Measurements from ENCODE around the genes NUCB1 and FTL.

GRCh38 chr19:48899659-48900514 is at the start of gene NUCB1:
Gene NUCB1, plus strand, starts transcription at chr19:48900312.
- PRO-cap, 5 experiments, result peak in 5 of 5 experiments; most common plus-strand start chr19:48900364 (in 3); most common minus-strand start chr19:48900064 (in 3)
- RAMPAGE, long total RNA, 2 experiments, result start-site peak on the plus strand in 2 of 2 experiments, at chr19:48900300-48900361 at its widest, 2,403 to 4,097 reads per replicate
- RRBS, result under 1% methylated on average over 4 of the region's 35 CpGs

GRCh38 chr19:48905548-48906262 is 5.6 kb downstream of the NUCB1 start:
- PRO-cap, 5 experiments, result no peak in any of the 5 experiments
- RAMPAGE, long total RNA, 2 experiments, result no peak in any of the 2 experiments
- RRBS, result no CpG with 5 or more reads among the region's 18 CpGs

GRCh38 chr19:48907658-48908132 is 7.6 kb downstream of the NUCB1 start:
- PRO-cap, 5 experiments, result peak in 5 of 5 experiments; most common plus-strand start chr19:48907930 (in 3); most common minus-strand start chr19:48907756 (in 5)
- RAMPAGE, long total RNA, 2 experiments, result no peak in any of the 2 experiments
- RRBS, result 15% methylated on average over 2 of the region's 15 CpGs

DNA sequence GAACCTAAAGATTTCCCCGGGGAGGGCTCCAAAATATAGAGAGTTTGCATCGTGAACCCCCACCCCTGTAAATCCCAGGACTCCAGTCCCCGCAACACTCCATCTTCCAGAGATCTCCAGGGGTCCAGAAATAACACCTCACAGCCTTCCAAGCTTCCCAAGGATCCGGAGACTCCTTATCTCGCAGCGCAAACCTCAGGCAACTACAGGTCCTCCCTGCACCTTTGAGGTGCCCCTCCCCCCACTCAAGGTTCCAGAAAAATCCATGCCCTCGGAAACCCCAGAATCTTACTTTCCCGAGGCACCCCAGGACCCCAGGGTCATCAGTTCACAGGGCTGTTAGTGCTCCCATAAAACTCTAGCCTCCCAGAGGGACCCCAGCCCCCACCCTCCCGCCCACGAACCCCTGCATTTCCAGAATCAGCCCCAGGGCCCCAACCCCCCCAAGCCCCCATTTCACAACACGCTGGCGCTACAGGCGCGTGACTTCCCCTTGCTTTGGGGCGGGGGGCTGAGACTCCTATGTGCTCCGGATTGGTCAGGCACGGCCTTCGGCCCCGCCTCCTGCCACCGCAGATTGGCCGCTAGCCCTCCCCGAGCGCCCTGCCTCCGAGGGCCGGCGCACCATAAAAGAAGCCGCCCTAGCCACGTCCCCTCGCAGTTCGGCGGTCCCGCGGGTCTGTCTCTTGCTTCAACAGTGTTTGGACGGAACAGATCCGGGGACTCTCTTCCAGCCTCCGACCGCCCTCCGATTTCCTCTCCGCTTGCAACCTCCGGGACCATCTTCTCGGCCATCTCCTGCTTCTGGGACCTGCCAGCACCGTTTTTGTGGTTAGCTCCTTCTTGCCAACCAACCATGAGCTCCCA is at the start of gene FTL:
Gene FTL, plus strand, starts transcription at position 658 of the 867 bp plus-strand sequence.
- PRO-cap, 5 experiments, result peak in 5 of 5 experiments; most common plus-strand start position 658 of the sequence (in 5); most common minus-strand start position 428 of the sequence (in 3)
- RAMPAGE, long total RNA, 2 experiments, result no peak in any of the 2 experiments
- RRBS, result 1% methylated on average over 16 of the region's 42 CpGs

DNA sequence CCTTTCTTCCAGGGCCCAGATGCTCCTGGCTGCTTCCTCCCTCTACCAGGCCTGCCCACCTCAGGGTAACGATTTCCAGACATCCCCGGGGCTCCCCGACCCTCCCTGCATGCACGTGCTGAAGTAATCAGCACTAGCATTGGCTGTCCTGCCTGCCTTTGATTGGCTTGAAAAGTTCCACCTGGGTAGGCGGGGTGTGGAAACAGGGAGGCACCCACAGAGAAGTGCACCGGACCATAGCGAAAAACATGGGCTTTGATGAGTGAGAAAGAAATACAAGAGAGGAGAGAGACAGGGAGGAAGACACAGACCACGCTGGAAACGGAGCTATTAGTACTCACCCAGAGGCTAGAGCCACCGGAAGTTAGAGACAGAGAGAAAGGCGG is 529 bp upstream of the ENSG00000268655 start:
- PRO-cap, 5 experiments, result no peak in any of the 5 experiments
- RAMPAGE, long total RNA, 2 experiments, result no peak in any of the 2 experiments
- RRBS, result no CpG with 5 or more reads among the region's 11 CpGs

DNA sequence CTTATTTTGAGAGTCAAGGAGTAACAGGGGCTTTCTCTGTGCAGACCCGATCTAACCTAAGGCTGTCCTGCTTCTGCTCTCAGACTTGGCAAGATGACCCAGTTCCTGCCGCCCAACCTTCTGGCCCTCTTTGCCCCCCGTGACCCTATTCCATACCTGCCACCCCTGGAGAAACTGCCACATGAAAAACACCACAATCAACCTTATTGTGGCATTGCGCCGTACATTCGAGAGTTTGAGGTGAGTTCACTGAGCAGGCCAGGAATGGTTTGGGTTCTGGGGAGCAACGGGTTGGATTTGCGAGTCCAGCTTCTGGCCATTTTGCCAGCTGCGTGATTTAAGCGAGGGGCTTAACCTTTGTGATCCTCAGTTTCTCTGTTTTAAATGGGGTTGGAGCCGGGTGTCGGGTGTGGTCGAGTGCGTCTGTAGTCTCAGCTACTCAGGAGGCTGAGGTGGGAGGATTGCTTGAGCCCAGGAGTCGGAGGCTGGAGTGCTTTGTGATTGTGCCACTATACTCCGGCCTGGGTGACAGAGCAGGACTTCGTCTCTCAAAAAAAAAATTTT is 1.2 kb downstream of the SNRNP70 start:
- PRO-cap, 5 experiments, result no peak in any of the 5 experiments
- RAMPAGE, long total RNA, 2 experiments, result no peak in any of the 2 experiments
- RRBS, result no CpG with 5 or more reads among the region's 17 CpGs

- PRO-cap, 5 experiments, result no peak in any of the 5 experiments
- RAMPAGE, long total RNA, 2 experiments, result no peak in any of the 2 experiments
- RRBS, result 81% methylated on average over 3 of the region's 23 CpGs
Measured at GRCh38 chr19:49390420-49391403, 2.7 kb downstream of the KASH5 start.

DNA sequence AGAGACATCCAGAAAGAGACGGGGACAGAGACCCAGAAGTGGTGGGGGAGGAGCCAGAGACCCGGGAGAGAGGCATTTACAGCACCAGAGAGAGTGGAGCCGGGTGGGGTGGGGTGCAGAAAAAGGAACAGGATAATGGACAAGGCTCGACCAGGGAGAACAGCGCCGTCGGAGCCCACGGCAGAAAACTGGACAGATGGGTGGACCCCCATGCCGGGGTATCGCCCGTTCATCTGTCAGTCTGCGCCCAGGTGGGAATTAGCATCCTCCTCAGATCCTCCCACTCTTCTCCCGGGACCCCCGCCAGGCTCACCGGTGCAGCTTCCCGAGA is 357 bp downstream of the SLC17A7 start:
- PRO-cap, 5 experiments, result no peak in any of the 5 experiments
- RAMPAGE, long total RNA, 2 experiments, result no peak in any of the 2 experiments
- RRBS, result 8% methylated on average over 9 of the region's 16 CpGs

DNA sequence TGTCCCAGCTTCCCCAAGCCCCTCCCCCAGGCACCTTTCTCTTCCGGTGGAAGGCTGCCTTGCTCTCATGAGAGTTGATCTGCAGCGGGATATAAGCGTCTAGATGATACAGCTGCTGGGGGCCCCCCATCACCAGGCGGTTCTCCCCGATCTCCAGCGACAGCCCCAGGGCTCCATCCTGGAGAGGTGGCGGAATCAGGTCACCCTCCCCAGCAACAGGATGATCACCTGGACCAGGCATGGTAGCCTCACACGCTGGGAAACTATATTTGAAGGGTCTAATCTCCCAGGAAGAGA is 5.1 kb upstream of the SLC17A7 start:
- PRO-cap, 5 experiments, result no peak in any of the 5 experiments
- RAMPAGE, long total RNA, 2 experiments, result no peak in any of the 2 experiments
- RRBS, result no CpG with 5 or more reads among the region's 8 CpGs

- PRO-cap, 5 experiments, result peak in 4 of 5 experiments; most common minus-strand start chr19:49497405 (in 3)
- RAMPAGE, long total RNA, 2 experiments, result no peak in any of the 2 experiments
- RRBS, result 6% methylated on average over 3 of the region's 24 CpGs
Measured at GRCh38 chr19:49496931-49497833, 948 bp downstream of the RPS11 start.

DNA sequence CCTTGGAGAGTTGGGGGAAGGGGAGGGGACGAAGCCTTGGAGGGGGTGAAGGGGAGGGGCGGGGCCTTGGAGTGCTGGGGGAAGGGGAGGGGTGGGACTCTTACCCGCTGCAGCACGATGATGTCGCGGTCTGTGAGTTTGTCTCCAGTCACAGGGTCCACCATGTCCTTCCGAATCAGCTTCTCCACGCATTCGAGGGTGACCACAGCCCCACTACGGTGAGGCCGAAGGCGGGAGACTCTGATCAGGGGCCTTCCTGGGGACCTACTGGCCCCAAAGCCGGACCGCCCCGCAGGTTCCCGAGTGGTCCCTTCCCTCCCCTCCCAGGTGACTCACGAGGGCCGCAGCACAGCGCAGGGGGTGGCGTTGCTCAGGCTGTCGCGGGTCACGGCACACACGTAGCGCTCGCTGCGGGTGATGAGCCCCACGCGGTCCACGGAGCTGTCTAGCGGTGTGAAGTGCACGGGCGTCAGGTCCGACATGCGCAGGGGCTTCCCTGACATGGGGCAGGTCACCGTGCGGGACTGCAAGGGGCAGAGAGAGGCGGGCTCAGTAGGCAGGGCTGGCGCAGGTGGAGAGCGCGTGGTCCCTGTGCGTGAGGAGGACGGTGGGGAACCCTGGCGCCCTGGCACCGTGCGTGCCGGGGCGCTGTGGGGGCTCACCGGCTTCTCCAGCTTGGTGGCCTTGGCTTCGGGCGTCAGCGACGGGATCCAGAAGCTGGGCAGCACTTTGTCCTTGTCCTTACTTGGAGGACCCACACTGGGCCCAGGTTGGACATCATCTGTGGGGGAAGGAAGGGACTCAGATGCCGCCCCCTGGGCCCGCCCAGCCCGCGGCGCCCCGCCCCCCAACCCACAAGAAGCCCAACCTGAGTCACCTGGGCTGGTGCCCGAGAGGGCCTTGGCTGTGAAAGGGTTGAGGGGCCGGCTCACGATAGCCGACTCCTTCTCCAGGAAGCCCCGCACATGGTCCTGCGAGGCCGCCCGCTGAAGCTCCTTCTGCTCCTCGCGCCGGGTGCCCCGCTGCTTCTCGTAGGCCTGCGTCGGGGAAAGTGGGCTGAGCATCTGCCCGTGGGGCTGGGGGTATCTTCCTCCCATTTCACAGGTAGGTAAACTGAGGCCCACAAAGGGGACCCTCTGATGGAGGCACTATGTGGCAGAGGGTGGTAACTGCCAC is 23.8 kb downstream of the NOSIP start:
- PRO-cap, 5 experiments, result peak in 1 of 5 experiments; most common plus-strand start position 575 of the sequence (in 1)
- RAMPAGE, long total RNA, 2 experiments, result no peak in any of the 2 experiments
- RRBS, result 80% methylated on average over 5 of the region's 75 CpGs

GRCh38 chr19:49589963-49590953 is 724 bp upstream of the PRR12 start:
- PRO-cap, 5 experiments, result peak in 5 of 5 experiments; most common plus-strand start chr19:49590350 (in 2); most common minus-strand start chr19:49590117 (in 4)
- RAMPAGE, long total RNA, 2 experiments, result no peak in any of the 2 experiments
- RRBS, result 3% methylated on average over 5 of the region's 62 CpGs

DNA sequence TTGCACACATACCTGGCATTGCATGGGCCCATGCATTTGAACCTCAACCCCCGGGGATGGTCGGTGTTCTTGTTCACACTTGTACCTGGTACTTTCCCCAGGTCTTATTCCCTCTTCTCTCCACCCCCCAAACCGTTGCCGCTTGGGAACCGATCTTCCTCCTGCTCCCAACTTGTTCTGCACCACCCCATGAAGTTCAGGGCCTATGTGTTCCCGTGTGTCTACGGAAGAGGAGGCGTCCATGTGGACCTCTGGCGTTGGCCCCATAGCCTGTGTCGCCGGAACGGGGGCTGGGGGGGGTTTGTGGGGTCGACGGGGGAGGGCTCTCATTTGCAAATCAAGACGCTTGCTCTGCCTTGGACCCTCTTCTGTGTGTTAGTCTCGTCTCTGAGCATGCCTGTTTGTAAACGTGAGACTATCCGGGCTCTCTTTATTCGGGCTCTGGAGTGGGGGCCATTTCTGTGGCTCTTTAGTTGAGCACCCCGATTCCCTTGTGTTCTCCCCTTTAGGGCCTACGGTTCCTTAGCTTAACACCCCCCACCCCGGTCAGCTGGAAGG is 1.8 kb downstream of the PRR12 start:
- PRO-cap, 5 experiments, result no peak in any of the 5 experiments
- RAMPAGE, long total RNA, 2 experiments, result no peak in any of the 2 experiments
- RRBS, result 80% methylated on average over 2 of the region's 22 CpGs

- PRO-cap, 5 experiments, result no peak in any of the 5 experiments
- RAMPAGE, long total RNA, 2 experiments, result no peak in any of the 2 experiments
- RRBS, result 96% methylated on average over 3 of the region's 39 CpGs
Measured at GRCh38 chr19:49601105-49602060, 10.4 kb downstream of the PRR12 start.

GRCh38 chr19:49613929-49614487 is 23.0 kb downstream of the PRR12 start:
- PRO-cap, 5 experiments, result no peak in any of the 5 experiments
- RAMPAGE, long total RNA, 2 experiments, result no peak in any of the 2 experiments
- RRBS, result no CpG with 5 or more reads among the region's 17 CpGs

- PRO-cap, 5 experiments, result no peak in any of the 5 experiments
- RAMPAGE, long total RNA, 2 experiments, result no peak in any of the 2 experiments
- RRBS, result 98% methylated on average over 9 of the region's 47 CpGs
Measured at GRCh38 chr19:49650866-49651601, 9.0 kb downstream of the SCAF1 start.

GRCh38 chr19:49692087-49692581 is 1.2 kb downstream of the CPT1C start:
- PRO-cap, 5 experiments, result no peak in any of the 5 experiments
- RAMPAGE, long total RNA, 2 experiments, result no peak in any of the 2 experiments
- RRBS, result no CpG with 5 or more reads among the region's 17 CpGs

- PRO-cap, 5 experiments, result no peak in any of the 5 experiments
- RAMPAGE, long total RNA, 2 experiments, result no peak in any of the 2 experiments
- RRBS, result no CpG with 5 or more reads among the region's 14 CpGs
Measured at GRCh38 chr19:49718423-49718980, 27.6 kb downstream of the CPT1C start.

DNA sequence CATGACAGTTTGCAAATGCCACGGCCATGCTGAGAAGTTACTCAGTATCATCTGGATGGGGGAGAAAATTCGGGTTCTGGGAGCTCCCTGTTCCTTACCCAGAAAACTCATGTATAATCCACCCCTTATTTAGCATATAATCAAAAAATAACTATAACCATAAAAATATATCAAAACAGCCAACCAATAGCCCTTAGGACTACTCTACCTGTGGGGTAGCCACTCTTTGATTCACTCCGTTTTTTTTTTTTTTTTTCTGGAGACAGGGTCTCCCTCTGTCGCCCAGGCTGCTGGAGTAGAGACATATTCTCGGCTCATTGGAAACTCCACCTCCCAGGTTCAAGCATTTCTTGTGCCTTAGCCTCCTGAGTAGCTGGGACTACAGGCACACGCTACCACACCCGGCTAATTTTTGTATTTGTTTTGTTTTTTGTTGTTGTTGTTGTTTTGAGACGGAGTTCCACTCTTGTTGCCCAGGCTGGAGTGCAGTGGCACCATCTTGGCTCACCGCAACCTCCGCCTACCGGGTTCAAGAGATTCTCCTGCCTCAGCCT is 34.5 kb downstream of the TSKS start:
- PRO-cap, 5 experiments, result peak in 1 of 5 experiments; most common minus-strand start position 251 of the sequence (in 1)
- RAMPAGE, long total RNA, 2 experiments, result no peak in any of the 2 experiments
- RRBS, result 86% methylated on average over 1 of the region's 11 CpGs

DNA sequence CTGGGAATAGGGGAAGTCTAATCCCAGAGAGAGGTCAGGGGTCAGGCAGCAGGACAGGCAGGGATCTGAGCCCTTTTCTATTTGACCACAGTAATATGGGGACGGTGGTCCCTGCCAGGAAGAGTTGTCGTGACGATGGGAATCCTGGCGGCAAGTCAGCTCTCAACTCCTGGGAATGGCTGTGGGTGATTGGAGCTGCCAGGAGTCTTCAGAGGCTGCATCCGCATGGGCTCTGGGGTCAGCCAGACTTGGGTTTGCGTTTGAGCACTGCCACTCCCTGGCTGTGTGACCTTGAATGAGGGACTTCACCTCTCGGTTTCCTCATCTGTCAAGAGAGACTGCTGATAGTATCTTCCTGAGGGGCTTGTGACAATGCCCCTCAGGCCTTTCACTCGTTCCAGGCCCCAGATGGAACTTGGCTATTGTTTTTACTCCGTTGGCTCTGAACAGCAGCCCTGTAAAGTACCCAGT is 1.3 kb downstream of the AP2A1 start:
- PRO-cap, 5 experiments, result no peak in any of the 5 experiments
- RAMPAGE, long total RNA, 2 experiments, result no peak in any of the 2 experiments
- RRBS, result no CpG with 5 or more reads among the region's 9 CpGs